Helper T cell (primary cell): ENCODE measurements around a stretch of chr10.

- PRO-cap, 2 experiments, result no peak in any of the 2 experiments
Observed at GRCh38 chr10:112361933-112362872, 11.7 kb upstream of the ACSL5 start.

GRCh38 chr10:112374422-112374870 is 530 bp downstream of the ACSL5 start:
- PRO-cap, 2 experiments, result no peak in any of the 2 experiments

GRCh38 chr10:112375023-112375854 is 1.3 kb downstream of the ACSL5 start:
- PRO-cap, 2 experiments, result peak in 2 of 2 experiments; most common plus-strand start chr10:112375240 (in 1); most common minus-strand start chr10:112375169 (in 1)

DNA sequence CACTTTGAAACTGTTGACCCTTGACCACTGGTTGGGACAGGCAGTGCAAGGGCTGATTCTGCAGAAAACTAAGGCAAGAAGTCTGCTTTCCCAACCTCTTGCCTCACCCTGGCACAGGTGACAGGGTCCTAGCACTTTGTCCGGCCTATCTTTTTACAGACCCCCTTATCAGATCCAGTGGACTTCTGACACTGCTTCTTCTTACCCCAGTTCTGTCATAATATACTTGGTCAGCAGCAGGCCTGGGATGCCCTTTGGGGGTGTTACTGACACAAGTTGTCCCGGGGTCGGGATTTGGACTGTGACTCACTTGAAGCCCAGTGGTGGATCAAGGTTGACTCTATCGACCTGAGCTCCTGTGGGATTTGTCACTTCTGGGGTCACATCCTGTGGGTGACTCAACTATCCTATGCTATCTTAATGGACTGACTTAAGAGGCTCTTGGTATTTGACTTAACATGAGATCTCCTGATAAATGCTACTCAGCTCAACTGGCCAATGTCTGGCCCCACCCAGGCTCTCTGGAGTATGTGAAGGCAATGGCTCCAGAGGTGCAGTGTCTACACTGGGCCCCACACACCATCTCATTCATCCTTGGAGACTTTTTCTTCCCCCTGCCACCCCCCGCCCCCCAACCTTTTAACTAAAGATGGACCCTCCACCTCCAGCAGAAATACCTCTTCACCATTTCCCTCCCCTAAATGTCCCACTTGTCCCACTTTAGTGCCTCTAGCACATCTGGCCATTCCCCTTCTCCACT is 6.1 kb downstream of the ACSL5 start:
- PRO-cap, 2 experiments, result no peak in any of the 2 experiments

DNA sequence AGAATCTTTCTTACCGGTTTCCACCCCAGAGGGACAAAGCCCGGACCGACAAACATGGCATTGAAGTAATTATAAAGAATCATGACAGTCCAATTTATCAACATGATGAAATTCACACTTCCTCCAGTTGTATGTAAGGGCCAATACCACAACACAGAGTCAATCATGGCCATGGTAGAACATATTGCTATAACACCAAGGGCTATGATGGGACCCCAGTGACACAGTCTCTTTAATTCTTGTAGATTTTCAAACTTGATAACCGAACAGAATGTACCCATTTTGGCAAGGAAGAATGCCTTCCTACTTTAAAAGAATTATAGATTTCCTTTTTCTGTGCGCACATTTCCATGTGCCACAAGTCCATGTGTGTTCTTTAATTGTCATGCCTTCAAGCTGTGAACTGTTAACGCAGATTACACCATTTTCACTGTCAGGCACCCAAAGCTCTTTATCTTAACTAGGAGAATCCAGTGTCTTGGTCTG is 1.5 kb downstream of the ZDHHC6 start:
- PRO-cap, 2 experiments, result no peak in any of the 2 experiments

- PRO-cap, 2 experiments, result no peak in any of the 2 experiments
Observed at GRCh38 chr10:112678379-112679025, 231.5 kb downstream of the VTI1A start.

GRCh38 chr10:112915362-112916040 is 34.5 kb upstream of the TCF7L2 start:
- PRO-cap, 2 experiments, result no peak in any of the 2 experiments

DNA sequence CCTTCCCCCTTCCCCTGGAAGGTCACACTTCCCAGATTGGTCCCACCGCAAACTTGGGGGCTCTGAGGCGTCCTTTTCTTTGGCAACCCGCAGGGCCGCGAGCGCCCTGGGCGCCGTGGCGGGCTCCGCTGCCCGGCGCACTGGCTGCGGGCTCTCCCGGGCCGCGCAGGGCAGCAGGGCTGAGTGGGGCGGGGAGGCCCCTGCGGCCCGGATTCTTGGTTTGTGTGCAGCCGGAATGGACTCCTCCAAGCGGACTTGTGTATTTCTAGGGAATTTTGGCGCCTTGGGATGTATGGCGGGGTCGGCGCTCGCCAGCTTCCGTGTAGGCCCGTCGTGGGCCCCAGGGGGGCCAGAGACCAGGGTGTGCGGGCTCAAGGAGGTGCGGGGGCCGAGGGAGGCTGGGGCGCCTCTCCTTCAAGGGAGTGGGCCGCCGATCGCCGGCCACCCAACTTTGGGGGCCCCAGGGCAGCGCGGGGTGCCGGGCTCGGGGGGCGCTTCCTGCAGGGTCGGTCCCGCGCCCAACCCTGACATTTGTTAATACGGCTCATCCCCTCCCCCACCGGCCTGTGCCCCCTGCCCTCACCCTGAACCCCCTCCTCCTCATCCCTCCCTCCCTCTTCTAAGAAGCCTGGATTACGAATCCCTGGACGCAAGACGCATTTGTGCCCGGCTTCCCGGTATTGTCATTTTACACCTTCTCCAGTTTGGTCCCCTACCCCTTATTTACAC is 2.4 kb downstream of the TCF7L2 start:
- PRO-cap, 2 experiments, result no peak in any of the 2 experiments

- PRO-cap, 2 experiments, result no peak in any of the 2 experiments
Observed at GRCh38 chr10:112959055-112960071, 9.3 kb downstream of the TCF7L2 start.

DNA sequence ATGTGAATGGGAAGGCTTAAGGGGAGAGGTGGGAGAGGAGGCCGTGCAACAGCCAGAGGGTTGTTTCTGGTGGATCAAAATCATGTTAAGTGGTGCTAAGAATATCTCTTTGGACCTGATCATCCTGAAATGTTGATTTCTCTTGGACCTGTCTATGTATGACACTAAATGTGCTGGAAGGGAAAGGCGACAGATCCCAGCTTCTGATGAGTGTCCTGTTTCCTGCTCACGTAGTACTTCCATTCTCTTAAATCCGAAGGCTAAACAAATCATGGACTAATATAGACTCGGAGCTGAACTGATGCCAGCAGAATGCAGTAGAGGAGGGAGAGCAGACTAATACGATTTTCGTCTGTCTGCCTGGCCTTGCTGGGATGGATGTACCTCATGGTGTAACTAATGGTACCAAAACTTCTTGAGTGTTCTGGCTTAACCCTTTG is 15.0 kb downstream of the TCF7L2 start:
- PRO-cap, 2 experiments, result no peak in any of the 2 experiments

- PRO-cap, 2 experiments, result no peak in any of the 2 experiments
Observed at GRCh38 chr10:113005329-113006143, 55.5 kb downstream of the TCF7L2 start.

- PRO-cap, 2 experiments, result no peak in any of the 2 experiments
Observed at GRCh38 chr10:113039959-113040557, 90.0 kb downstream of the TCF7L2 start.

GRCh38 chr10:113063101-113064037 is 113.3 kb downstream of the TCF7L2 start:
- PRO-cap, 2 experiments, result no peak in any of the 2 experiments

DNA sequence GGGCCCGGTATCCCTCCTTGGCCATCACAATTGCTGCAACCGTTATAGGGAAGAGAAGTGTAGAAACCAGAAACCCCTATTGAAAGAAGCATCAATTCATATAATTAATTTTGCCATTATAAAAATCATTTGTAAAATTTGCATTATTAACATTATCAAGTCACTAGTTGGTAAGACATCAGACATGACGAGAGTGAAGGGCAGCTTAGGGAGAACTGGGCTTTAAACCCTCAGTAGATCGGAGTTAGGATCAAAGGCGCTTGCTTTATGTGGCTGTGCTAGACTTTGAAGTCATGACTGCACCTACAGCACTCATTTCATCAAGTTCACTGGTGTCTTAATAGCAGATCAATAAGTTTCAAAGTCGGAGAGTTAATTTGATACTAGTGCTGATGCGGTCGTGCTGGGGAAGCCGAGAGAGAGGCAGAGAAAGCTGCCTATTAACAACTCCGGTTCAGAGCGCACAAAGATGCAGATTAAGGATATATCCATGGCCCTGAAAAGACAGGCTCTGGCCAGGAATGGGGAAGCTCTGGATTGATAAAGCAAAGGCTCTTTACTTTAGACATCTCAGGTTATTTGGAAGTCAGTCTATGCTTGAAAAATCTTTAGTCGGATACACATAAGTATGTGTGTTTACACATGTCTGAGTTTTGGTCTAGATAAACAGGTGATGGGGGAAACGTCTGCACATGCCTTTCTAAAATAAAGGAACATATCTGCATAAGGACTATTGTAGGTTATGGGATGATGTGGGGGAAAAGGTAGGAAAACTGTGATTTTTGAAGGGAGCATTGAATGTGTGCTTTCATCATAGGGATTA is 173.0 kb downstream of the TCF7L2 start:
- PRO-cap, 2 experiments, result no peak in any of the 2 experiments

- PRO-cap, 2 experiments, result no peak in any of the 2 experiments
Observed at GRCh38 chr10:113128663-113129704, 178.9 kb downstream of the TCF7L2 start.

DNA sequence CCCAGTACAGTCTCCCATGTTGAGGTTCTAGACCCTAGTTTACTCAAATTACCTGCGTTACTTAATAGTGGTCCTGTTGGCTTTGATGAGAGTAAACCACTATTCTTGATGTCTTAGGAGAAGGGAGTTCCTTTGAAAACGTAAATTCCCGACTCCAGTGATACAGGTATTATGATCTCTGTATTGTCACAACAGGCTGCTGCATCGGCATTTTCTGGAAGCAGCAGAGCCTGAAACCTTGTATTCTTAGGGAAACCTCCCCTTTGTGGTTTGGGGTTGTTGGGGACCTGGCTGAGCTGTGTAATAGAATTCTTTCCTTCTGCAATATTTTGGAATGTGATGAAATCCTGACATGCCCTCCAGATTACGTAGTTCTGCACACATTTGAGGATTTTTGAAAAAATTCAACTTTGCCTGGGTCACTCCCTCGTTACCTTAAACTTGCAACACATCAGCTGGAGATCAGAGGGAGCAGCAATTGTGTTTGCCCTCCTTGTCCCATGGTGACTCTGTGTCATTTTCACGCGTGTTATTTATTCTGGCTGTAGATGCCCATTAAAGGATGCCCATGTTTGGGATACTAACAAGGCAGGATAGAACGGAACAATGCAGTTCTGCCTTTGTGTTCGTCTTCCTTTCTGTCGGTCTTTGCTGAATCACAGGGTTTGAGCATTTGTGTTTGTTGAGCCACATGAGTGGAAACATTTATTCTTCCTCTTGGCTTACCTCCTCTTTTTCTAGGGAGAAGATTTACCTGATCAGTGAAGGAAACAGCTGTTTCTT is 181.6 kb downstream of the TCF7L2 start:
- PRO-cap, 2 experiments, result no peak in any of the 2 experiments

GRCh38 chr10:113168387-113168640 is 218.3 kb downstream of the TCF7L2 start:
- PRO-cap, 2 experiments, result no peak in any of the 2 experiments

DNA sequence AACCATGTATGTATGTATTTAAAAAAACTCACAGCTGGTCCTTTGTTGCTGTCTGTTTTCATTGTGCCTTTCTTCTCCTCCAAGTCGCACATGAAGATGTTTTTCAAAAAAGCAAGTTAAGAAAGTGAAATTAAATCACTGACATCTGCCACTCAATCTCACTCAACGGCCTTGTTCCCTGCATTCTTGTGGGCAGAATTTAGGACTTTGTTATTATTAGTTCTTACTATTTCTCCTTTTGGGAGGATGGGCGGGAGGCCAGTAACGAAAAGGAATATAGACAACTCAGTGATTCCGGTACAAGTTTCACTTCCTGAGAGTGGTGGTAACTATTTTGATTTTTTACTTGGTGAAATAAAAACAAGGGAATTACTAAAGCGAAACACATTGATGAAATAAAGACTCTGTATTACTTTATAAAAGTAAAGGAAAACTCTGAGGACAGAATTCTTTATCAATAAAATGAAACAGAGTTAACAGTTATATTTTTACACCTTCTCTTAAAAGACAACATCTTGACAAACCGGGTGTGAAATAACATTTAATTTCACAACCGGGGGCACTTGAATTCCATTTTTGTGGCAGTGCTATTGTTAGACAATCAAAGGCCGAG is 231.8 kb upstream of the HABP2 start:
- PRO-cap, 2 experiments, result no peak in any of the 2 experiments

DNA sequence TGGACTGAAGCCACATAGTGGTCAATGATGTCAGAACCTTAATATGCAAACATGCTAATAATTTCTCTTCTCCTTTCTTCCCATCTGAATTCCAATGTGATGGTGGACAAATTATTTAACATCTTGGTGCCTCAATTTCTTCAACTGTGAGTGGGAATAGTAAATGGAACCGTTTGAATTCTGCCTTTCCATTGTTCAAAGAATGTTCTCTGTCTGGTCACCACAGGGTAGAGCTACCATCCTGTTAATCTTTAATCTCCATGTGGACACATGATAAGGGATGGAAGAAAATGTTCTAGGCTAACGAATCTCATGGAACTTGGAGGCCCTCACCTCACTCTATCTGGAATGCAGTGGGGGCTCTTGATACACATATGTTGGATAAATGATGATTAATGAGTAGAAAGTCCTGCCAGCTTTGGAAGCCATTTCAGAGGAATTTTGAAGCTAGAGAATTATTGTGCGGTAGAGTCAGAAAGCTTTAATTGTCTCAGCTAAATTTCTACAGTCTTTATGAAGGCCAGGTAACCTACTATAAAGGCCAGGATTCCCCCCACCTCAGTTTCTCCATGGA is 118.5 kb upstream of the HABP2 start:
- PRO-cap, 2 experiments, result no peak in any of the 2 experiments

DNA sequence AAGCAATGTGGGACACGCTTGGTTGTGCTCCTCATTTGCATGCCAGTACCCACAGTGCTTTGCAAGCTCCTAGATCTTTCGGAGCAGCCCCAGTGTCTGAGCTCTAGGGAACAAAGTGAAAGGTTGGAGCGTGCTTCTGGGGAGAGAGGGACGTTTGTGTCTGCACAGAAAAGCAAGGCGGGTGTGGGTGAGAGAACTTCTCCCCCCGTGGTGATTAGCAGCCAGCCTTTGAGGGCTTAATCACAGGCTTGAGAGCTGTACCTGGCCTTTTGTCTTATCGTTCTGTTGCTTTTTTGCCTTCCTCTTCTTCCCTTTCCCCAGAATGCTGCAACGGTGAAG is 76.6 kb upstream of the HABP2 start:
- PRO-cap, 2 experiments, result no peak in any of the 2 experiments